Measurements from ENCODE around the genes C11orf52, PLET1, ZW10 and USP28.

DNA sequence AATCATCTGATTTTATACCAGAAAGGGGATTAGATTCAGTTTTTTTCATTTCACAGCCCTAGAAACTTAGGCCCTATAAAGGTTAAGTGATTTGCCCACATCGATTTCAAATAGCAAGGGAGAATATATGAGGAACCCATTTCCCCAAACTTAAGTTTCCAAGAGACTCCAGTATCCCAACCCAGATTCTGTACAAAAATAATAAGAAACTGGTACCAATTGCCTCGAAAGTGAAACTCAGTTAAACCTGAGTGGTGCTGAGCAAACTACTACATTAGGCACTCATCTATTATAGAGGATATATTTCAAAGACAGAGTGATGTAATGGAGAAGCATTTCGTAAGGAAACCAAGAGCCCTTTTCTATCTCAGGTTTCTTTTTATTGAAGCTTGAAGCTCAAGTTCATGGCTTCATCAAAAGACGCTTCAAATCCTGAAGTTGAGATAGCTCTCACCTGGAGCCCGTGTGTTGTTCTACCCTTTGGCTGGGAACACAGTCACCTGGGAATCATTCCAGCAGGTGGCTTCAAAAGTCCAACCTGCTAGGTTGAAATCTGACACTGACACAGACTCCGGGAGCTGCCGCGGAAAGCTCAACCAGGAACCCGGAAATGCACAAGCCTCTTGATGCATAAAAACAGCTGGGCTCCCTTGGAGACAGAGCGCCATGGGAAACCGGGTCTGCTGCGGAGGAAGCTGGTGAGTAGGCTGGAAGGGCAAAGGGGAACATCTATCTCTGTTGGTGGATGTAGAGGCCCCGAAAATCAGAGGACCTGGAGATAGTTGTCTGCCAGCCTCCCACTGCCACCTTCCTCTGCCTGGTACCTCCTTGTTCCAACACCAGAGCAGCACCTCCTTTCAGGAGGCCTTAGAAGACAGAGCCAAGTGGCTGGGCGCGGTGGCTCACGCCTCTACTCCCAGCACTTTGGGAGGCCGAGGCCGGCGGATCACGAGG is at the start of gene C11orf52:
Gene C11orf52, plus strand, starts transcription at position 607 of the 954 bp plus-strand sequence.
- PRO-cap: bidirectional peak, plus-strand start at position 659 of the sequence, minus-strand start at position 612 of the sequence

DNA sequence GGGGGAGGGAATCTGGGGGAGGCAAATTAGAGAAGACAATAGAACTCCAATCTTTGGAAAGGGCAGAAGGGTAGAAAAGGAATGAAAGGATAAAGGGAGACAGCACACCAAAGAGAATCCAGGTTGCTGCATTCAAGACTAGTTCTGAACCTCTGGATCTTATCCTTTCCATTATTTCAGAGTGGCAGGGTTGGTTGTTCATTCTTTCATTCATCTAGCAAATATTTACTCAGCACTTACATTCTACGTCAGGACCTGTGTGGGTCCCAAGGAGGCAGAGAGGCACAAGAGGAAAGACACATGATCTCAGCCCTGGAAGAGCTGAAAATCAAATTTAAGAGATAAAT is 5.6 kb downstream of the C11orf52 start:
- PRO-cap: no peak

DNA sequence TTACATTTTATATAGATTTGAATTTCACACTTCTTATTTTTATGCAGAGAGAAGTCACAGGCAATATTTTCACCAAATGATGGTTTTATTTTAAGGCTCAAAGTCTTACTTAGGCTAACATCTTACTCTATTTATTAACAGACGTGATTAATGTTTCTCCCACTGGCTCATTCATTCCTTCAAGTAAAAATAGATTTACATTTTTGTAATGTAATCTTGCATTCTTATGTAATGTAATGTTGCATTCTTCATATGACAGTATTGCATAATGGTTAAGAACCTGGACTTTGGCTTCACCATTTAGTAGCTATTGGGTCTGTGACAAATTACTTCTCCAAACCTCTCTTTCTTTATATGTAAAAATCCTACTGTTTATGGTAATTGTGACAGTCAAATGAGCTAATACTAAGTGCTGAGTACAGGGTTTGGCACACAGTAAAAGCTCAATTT is 3.3 kb upstream of the DIXDC1 start:
- PRO-cap: no peak

GRCh38 chr11:112223241-112223602 is 3.0 kb upstream of the PTS start:
- PRO-cap: no peak

DNA sequence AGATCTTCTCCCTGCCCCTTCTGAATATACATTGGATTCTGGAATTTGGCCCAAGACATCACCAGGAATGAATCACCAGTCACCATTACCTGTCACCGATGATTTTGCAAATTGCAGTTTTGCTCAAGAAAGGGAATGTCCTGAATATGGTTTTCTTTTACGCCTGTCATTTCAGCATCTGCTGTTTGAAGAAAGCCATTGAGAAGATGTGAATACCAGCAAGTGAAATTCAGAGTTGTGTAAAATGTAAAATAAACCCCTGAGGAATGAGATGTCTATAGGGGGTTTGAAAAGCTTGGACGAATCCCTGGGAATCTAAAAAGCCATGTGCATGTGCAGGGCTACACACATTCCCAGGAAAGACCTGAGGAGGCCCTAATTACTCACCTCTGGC is at the start of gene PLET1:
Gene PLET1, minus strand, starts transcription at position 171 of the 394 bp plus-strand sequence.
- PRO-cap: no peak

- PRO-cap: no peak
Observed at GRCh38 chr11:112271099-112271372, 10.4 kb upstream of the PLET1 start.

DNA sequence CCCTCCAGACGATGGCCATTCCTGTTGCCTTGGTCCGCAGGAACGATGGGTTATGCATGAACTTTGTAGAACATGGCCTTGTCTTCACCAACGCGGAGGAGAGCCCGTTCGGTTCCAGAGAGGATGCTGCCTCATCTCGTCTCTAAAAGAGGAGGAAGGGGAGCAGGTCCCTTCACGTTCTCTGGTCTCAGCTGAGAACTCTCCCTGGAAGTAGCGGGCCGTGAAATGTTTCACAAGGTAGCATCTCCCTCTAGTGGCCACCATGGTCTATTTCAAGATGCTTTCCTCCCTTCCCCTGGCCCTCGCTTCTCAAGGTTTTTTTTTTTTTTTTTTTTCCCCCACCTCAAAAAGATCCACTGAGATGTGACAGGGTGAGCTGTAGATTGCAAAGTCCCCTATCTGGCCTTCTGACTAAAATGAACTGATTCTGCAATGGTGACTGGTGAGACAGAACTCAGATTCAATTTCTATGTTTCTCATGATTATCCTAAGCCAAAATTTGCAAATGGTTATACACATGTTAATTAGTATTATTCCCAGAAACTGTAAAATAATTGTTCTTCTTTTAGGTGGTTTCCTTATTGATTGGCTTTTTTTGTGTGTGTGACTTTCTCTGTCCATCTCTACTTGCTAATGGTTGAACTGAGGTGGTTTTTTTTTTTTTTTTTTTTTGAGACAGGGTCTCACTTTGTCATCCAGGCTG is 20.0 kb upstream of the PLET1 start:
- PRO-cap: unidirectional peak, minus-strand start at position 183 of the sequence

DNA sequence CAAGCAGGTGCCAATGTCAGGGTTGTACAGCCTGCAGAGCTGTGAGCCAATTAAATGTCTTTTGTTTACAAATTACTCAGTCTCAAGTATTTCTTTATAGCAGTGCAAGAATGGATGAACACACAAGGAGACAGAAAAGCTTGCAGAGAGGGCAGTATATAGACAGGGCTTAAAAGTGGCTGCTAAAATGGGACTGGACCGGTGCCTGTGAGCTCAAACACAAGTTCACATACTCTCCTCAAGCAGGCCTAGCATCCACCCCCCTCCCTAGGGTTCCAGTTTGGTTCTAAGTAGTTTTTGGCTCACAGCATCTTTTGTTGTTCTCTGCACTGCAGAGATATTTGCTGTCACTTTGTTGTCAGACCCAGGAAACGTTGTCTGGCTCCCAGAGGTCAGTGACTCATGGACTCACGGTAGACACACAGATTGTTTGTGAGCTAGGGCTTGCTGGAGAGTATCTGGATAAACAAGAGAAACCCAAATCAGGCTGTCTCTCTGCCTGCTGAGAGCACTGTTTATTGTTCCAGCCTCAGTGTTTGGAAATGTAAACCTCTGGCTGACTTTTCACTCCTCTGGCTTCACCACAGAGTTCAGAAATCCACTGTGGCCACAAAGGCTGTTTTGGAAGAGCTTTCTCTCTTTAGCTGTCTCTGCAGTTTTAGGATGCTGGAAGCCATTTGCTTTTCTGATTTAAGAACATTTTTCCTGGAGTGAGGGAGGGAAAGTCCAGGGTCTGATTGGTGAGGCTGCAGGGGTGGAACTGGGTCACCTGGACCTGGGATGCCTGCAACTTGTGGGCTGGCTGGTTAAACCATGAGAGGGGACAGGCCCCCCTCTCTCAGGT is 303.7 kb upstream of the PLET1 start:
- PRO-cap: no peak

GRCh38 chr11:112778591-112778854 is 182.7 kb upstream of the NCAM1 start:
- PRO-cap: no peak

GRCh38 chr11:112852402-112852631 is 108.9 kb upstream of the NCAM1 start:
- PRO-cap: no peak

- PRO-cap: no peak
Observed at GRCh38 chr11:113338889-113339582, 24.7 kb downstream of the TTC12 start.

GRCh38 chr11:113384575-113385074 is 3.0 kb upstream of the ANKK1 start:
- PRO-cap: no peak

- PRO-cap: bidirectional peak, plus-strand start at chr11:113773842, minus-strand start at chr11:113773692
Observed at GRCh38 chr11:113773433-113774398, at the start of gene ZW10. ZW10 (minus strand) TSS chr11:113773692.

DNA sequence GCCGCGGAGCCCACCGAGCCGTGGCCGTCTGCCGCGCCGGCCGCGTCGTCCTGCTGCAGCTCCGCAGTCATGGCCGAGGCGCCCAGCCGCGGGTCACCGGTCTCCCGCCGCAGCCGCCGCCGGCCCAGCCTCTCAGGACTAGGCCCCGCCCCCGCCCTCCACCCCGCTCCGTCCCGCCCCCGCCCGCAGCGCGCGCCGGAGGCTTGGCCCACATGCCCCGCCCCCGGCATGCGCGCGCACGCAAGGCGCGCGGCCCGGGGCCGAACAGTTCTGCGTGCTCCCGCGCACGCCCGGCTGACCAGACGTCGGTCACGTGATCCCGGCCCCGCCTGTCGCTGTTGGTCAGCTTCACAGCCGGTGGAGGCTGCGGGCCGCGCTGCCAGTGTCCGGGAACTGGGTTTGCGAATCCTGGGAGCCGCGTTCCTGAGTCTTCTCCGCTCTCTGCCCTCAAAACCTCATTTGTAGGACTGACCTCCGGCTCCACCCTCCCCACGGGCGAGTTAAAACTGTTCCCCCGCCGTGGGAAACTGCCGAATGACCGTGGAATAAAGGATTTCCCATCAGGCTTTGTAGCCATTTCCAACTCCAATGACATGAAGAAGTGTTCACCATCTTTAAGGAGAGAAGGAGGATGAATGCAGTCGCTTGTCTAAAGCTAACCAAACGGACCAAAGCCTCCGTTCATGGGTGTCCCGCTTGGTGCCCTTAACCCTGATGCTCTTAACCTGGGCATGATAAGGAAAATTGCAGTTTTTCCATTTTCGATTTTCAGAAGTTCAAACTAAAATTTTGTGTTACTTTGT is at the start of gene USP28:
Gene USP28, minus strand, starts transcription at position 142 of the 803 bp plus-strand sequence.
- PRO-cap: bidirectional peak, plus-strand start at position 351 of the sequence, minus-strand start at position 52 of the sequence; bidirectional peak, plus-strand start at position 617 of the sequence, minus-strand start at position 590 of the sequence

GRCh38 chr11:113884371-113884656 is 8.9 kb upstream of the USP28 start:
- PRO-cap: no peak

- PRO-cap: no peak
Observed at GRCh38 chr11:114052137-114052604, 7.3 kb upstream of the ZBTB16 start.

DNA sequence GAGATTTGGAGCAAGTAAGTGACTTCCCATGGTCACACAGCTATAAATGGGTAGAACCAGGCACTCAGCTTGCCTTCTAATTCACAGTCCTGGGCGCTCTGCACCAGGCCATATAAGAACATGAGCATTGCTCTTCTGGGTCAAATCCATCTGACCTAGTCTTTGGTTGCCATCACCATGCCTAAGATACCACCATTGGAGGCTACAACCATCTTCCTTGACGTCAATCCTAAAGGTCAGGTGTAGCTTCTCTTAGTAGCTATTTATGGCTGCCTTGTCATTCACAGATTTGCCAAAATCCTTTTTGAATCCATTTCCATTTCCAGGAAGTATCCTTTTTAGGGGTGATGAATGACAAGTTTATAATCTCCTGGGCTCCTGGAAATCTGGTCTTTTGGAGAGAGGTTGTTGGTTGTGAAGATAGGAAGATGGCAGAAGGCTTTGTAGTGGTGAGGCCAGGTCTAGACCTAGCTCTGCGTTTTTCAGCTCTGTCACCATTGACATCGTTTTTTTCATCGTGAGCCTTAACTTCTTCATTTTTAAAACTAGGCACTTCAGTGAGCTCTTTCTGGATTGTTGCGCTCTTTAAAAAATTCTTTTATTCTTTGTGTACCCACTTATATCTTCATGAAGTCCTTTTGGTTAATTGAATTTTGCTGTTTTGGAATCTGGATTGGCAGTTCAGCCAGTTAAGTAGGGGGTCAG is 11.2 kb downstream of the ZBTB16 start:
- PRO-cap: no peak

GRCh38 chr11:114091787-114092479 is 32.4 kb downstream of the ZBTB16 start:
- PRO-cap: no peak

- PRO-cap: no peak
Observed at GRCh38 chr11:114147936-114148515, 88.5 kb downstream of the ZBTB16 start.

- PRO-cap: no peak
Observed at GRCh38 chr11:114154343-114155029, 95.0 kb downstream of the ZBTB16 start.